Frontal cortex (tissue), 2 donors: ENCODE measurements around a stretch of chr7.

GRCh38 chr7:66952130-66952809, 31.2 kb downstream of the TMEM248 start:
- RAMPAGE, long total RNA = no peak

GRCh38 chr7:66970553-66970752, 24.9 kb downstream of the SBDS start:
- RAMPAGE, long total RNA = no peak

DNA sequence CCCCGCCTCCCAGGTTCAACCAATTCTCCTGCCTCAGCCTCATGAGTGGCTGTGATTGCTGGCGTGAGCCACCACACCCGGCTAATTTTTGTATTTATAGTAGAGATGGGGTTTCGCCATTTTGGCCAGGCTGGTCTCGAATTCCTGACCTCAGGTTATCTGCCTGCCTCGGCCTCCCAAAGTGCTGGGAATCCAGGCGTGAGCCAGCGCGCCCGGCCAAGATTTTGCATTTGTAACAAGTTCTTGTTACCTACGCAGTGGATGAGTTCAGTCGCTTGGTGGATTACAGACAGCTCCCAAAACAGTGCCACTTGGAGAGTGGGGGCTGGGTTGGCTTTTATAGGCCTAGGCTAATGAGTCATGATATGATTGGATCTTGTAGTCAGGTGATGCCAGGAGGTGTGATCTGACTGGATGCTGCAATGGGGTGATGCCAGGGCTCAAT, 20.4 kb downstream of the SBDS start:
- RAMPAGE, long total RNA = no peak

DNA sequence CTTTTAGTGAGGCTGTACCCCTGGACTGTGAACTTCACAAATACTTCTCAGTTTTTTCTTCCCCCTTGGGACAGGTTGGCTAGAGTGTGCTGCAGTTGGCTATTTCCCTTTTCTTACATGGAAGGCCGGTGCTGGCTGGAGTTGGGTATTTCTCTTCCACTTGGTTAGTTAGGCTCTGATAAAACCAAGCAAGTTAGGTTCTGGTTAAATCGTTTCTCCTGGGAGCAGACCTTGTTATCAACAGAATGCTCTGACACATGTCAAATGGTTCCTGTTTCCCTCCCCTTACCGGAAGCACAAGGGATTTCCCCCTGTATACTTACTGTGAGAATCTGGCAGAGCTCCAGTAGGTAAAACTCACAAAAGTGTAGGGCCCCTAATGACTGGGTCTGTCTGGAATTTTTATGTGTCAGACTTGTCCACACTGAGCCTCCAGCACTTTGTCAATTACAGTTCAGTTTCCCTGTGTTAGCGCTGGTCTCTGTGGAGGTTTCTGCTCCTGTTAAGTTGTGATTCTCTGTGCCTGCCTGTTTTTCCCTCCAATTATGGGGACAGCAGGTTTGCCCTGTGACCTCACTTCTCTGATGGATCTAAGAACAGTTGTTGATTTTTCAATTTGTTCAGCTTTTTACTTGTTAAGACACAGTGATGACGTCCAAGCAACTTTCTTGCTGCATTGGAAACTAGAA, 132.5 kb downstream of the TYW1 start:
- RAMPAGE, long total RNA = no peak

DNA sequence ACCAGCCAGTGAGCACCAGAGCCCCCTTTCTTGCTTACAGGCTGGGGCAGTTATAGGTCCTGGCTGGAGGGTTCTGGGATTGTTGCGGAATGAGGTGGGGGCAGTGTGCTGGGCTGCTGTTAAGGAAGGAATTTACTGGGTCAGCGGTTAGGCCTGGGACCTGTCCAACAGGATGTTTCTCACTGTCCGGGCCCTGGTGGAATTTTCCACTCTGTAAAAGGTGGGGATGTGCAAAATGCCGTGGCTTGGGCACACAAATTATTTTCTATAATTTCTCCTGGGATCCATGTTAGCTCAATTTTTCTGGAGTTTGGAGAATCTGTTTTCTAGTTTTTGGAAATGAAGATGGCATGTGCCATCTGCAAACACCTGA, 477.2 kb downstream of the SPDYE21 start:
- RAMPAGE, long total RNA = no peak

DNA sequence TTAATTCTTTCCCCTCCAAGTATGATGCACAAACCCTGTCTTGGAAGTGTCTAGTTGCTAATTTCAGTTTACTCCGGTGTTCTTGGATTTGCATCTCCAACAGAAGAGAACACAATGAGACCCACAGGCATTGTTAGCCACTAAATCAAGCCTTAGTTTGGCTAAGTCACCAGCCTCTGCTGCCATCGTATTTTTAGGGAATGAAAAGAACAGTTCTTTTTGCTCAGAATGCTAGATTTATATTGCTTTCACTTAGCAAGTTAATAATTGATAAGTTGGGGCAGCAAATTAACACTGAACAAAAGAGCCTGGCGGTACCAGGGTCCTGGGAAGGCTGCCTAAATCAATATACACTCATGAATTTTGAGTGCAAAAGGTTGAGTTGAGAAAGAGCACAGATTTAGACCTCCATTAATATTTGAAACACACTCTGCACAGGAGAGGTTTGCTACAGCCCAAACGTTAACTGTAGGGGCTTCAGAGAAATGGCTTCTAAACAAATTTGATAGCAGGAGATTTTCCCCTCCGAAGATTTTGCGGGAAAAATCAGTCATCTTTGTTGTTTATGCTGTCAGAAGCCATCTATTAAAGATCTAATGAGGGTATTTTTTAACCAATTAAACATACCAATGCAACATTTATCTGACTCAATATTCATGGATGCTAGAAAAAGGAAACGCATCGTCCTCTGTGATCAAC, 487.6 kb downstream of the SPDYE21 start:
- RAMPAGE, long total RNA = no peak

- RAMPAGE, long total RNA = no peak
Measured at GRCh38 chr7:69656688-69657345, 58.5 kb downstream of the AUTS2 start.

- RAMPAGE, long total RNA = no peak
Measured at GRCh38 chr7:69678492-69678952, 80.2 kb downstream of the AUTS2 start.

DNA sequence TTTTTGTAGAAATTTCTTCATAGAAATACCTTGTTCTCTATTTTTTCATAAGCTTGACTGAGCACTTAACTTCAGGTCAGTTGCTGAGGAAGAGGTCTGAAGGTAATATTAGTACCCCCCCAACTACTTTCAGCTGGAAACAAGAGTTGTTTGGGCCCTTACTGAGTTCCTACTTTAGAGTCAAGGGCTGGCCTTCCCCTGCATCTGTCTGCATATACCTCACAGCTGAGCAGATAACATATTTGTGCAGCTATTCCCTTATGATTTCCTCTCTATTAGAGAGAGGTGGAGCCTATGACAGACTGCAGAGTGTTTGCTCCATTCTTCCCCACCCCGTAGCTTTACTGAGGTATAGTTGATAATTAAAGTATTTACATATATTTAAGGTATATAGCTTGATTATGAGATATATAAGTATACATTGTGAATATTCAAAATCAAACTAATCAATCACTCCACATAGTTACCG, 355.5 kb downstream of the AUTS2 start:
- RAMPAGE, long total RNA = no peak

GRCh38 chr7:69967283-69967722, 369.0 kb downstream of the AUTS2 start:
- RAMPAGE, long total RNA = no peak

DNA sequence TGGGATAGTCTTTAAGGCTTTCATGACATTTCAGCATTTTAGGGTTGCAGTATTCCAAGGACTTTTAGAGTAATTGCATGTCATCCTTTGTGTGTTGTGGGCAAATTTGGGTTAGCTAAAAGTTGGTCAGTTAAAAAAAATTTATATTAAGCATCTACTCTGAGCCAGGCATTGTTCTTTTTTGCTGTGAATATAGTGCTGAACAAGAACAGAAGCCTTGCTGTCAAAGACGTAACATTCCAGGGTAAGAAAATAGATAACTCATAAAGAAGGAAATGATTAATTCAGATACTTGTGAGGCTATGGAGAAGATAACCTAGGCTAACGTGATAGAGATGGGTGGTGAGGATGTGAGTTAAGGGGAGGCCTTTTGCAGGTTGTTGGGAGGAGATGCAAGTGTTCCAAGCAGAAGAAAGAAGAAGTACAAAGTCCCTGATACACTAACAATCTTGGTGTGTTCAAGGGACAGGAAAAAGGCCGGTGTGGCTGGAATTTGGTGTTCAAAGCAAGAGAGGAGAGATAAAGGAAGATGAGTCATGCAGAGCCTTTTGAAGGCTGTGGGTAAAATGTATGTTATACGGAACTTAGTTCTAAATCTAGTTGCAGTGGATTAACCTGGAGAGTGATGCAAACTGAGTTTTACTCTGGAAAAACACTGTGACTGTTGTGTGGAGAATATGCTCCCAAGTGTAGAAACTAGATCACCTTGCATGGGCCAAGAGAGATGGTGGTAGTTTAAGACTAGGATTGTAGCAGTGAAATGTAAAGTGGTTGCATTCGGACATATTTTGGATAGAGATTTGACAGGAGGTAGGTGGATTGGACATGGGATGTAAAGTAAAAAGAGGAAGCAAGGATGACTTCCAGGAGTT, 610.3 kb downstream of the AUTS2 start:
- RAMPAGE, long total RNA = no peak

DNA sequence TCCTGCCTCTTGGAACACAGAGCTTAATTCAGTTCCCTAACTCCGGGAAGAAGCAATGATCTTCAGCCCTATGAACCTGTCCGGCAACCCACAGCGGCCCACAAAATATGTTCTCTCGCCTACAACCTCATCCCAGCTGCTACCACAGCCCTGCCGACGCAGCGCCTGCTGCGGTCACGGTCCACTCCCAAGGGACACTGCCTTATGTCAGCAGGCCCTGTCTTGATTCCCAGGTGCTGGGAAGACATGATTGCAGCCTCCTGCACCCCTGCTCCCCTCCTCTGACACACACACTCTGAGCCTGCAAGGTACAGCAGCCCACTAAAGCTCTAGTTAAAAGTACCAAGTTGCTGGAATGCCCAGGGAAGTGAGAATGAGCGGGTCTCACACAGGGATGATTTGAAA, 715.4 kb upstream of the GALNT17 start:
- RAMPAGE, long total RNA = no peak

- RAMPAGE, long total RNA = no peak
Measured at GRCh38 chr7:70574974-70575354, 557.0 kb upstream of the GALNT17 start.

DNA sequence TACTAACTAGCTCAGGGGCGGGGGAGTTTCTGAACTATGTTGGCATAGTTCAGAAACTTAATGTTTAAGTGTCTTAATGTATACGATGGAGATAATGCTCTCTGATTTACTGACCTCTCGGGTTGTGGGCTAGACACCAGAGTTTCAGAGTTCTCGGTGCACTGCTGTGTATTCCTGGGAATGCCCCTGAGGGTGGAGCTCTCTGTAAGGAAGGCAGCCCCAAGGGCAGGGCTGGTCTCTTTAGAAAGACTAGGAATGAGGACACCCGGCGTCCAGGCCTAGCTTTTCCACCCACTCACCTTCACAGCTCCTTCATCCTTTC, 536.6 kb upstream of the GALNT17 start:
- RAMPAGE, long total RNA = no peak

DNA sequence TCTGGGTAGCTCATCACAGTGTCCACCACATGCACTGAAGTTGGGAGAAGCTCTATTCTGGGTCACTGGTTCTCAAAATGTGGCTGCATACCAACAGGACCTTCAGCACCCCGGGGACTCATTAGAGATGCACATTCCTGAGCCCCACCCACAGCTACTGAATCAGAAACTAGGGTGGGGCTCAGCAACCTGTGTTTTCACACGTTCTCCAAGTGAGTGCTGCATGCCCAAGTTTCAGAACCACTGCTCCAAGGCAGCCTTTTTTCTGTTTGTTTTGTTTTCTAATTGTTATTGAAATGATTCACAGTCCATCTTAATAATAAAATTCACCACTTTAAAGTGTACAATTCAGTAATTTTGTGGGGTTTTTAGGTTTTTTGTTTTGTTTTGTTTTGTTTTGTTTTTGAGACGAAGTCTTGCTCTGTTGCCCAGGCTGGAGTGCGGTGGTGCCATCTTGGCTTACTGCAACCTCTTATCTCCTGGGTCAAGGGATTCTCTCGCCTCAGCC, 532.0 kb upstream of the GALNT17 start:
- RAMPAGE, long total RNA = no peak

GRCh38 chr7:70614536-70615047, 517.4 kb upstream of the GALNT17 start:
- RAMPAGE, long total RNA = no peak

DNA sequence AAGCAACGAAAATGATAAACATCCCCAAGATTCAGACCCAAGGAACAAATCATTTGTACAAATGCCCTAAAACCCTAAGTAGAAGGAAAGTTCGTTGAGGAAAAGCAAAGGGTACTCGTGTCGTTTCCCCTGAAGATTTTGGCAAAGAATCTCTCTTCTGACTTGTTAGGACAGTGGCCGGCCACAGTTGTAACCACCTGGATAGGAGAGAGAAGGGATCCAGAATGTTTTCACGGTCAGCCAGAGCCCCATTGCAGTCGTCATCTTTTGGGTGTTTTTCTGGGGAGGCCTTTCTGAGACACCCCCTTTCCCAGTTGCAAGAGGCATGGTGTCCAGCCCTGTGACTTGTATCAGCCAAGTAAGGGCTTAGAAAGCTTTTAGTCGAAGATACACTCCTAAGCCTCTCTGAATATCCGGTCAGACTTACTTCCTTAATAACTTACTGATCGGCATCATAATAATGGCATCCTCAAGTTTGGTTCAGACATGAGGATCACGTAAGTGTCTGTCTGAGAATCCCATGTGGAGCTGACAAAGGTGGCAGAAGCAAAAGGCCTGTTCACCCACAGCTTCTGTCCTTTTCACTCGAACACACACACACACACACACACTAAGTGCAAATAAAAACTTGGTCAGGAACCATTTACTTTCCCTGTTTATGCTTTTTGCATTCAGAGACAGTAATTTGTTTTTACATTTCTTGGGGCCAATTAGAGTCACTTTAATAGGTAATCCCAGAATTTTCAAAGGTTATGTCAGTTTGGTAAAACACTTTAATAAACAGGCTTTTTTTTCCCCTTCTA, 435.7 kb upstream of the GALNT17 start:
- RAMPAGE, long total RNA = no peak

GRCh38 chr7:71239560-71240044, 107.7 kb downstream of the GALNT17 start:
- RAMPAGE, long total RNA = no peak

GRCh38 chr7:72914974-72915609, 9.8 kb upstream of the POM121 start:
- RAMPAGE, long total RNA = no peak

DNA sequence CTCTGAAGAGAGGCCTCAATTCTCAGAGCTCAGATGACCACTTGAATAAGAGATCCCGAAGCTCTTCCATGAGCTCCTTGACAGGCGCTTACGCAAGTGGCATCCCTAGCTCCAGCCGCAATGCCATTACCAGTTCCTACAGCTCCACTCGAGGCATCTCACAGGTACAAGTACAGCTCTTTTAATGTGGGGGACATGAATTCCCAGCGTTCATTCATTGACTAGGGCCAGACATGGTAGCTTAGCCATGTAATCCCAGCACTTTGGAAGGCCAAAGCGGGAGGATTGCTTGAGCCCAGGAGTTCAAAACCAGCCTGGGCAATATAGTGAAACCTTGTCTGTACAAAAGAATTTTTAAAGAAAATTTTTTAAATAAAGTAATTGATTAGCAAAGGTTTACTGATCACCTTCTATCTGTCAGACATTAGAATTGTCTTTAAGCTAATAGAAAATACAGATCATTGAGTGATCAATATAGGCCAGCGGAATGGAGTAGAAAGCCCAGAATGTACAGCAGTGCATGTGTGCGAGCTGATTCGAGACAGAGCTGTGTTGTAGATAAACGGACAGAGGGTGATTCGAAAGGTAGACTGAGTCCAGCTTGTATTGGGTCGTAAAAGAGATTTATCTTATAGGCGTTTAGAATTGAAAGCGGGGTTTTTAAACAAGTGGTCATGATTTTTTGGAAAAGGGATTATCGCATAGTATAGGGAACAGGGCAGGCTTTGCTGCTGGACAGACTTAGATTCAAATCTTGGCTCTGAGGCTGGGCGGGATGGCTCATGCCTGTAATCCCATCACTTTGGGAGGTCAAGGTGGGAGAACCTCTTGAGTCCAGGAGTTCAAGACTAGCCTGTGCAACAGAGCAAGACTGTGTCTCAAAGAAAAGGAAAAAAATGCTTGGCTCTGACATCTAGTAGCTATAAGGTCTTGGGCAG, 5.3 kb downstream of the POM121 start:
- RAMPAGE, long total RNA = no peak